Retinal pigment epithelial cell (primary cell): ENCODE results near the gene LRRN4.

DNA sequence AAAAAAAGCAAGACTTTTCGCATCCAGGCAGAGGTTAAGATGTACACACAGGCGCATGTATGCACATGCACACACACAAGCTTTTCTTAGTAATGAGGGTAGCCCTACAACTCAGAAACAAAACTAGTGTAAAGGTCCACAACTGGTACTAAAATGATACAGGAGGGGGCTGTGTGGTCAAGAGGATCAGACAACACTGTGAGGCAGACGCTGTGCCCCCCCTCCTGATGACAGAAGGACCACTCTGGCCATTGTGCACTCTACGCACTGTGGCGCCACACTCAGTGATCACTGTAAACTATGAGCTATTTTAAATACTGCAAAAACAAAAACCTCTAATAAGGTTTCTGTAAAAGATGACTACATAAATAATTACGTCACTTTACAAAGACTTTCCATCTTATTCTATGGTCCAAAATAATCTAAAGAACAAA, 81.7 kb upstream of the RASSF2 start:
- RRBS, result no CpG with 5 or more reads among the region's 6 CpGs

GRCh38 chr20:4999807-5000126, 1.5 kb downstream of the SLC23A2 start:
- RRBS, result no CpG with 5 or more reads among the region's 1 CpG

DNA sequence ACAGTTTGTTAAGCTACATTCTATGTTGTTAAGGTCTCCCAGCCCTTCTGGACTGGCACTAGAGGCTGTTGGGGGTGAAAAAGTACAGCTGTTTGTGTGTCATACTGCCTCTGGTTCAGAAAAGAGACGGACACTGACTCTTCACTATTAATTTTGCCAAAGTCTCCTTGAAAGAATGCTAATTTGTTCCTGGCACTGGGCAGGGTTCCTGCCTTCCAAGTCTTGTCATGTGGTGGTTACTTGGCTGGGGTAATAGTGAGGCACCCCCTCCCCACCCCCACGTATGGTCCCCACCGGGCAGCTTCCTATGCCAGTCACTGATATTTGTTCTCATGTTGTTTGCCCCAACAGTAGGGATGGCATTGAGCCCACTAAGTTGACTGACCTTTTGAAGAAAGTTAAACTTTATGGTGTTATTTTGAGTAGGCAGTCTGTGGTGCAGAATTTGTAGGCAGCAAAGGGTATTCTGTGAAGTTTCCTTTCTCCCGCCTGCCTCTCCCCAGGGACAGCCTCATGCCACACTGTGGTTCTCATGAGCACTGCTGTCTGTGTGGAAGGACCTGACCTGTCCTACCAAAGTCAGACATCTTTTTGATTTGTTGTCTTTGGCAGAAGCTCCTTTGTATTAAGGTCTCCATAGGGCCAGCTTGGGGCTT, 8.7 kb downstream of the CDS2 start:
- RRBS, result no CpG with 5 or more reads among the region's 4 CpGs

GRCh38 chr20:5544248-5544554, 66.6 kb downstream of the GPCPD1 start:
- RRBS, result no CpG with 5 or more reads among the region's 3 CpGs

GRCh38 chr20:5570306-5570993, 40.4 kb downstream of the GPCPD1 start:
- RRBS, result no CpG with 5 or more reads among the region's 7 CpGs

- RRBS, result no CpG with 5 or more reads among the region's 6 CpGs
Measured at GRCh38 chr20:5608281-5609278, 2.2 kb downstream of the GPCPD1 start.

- RRBS, result 88% methylated on average over 3 of the region's 11 CpGs
Measured at GRCh38 chr20:5688484-5688949, 61.7 kb upstream of the SHLD1 start.

DNA sequence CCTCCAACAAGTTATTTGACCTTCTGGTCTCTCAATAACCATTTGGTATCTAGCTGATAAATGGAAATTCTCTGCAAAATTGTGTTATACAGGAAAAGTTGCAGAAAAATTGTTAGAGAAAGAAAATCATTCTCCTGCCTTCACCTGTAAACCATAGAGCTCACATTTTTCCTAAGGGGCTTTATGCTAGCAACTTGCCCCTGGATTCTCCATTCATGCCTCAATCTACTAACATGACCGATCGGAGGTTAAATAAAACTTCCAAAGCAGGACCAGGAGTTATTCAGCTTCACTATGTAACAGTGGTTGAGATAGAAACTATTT, 75.6 kb upstream of the CHGB start:
- RRBS, result no CpG with 5 or more reads among the region's 2 CpGs

GRCh38 chr20:5958275-5958979, 8.0 kb downstream of the MCM8 start:
- RRBS, result no CpG with 5 or more reads among the region's 7 CpGs

- RRBS, result no CpG with 5 or more reads among the region's 4 CpGs
Measured at GRCh38 chr20:6014195-6014792, 8.4 kb downstream of the CRLS1 start.

GRCh38 chr20:6053783-6054665, at the start of gene LRRN4:
Gene LRRN4, minus strand, starts transcription at chr20:6054060.
- RRBS, result no CpG with 5 or more reads among the region's 13 CpGs

GRCh38 chr20:7736221-7736734, 204.0 kb downstream of the HAO1 start:
- RRBS, result no CpG with 5 or more reads among the region's 1 CpG

DNA sequence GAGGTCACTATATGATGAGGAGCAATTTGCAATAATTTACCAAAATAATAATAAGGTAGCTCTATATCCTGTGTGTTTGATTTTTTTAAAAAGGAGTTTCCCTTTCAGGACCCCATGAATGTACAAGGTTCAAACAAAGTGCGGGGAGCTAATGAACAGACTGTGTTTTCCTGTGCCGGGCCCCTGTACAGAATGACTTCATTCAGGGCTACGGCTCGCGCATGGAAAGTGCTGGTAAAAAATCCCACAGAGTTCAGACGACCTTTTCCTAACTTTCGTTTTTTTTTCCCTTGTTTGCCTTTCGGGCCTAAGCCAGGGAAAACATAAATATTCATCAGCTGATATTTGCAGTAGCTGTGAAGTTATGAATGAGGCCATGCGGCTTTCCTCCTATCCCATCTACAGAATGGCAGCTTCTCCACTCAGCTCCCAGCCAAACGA, 74.0 kb downstream of the HAO1 start:
- RRBS, result no CpG with 5 or more reads among the region's 10 CpGs

- RRBS, result no CpG with 5 or more reads among the region's 4 CpGs
Measured at GRCh38 chr20:7938093-7938710, 2.1 kb downstream of the HAO1 start.

DNA sequence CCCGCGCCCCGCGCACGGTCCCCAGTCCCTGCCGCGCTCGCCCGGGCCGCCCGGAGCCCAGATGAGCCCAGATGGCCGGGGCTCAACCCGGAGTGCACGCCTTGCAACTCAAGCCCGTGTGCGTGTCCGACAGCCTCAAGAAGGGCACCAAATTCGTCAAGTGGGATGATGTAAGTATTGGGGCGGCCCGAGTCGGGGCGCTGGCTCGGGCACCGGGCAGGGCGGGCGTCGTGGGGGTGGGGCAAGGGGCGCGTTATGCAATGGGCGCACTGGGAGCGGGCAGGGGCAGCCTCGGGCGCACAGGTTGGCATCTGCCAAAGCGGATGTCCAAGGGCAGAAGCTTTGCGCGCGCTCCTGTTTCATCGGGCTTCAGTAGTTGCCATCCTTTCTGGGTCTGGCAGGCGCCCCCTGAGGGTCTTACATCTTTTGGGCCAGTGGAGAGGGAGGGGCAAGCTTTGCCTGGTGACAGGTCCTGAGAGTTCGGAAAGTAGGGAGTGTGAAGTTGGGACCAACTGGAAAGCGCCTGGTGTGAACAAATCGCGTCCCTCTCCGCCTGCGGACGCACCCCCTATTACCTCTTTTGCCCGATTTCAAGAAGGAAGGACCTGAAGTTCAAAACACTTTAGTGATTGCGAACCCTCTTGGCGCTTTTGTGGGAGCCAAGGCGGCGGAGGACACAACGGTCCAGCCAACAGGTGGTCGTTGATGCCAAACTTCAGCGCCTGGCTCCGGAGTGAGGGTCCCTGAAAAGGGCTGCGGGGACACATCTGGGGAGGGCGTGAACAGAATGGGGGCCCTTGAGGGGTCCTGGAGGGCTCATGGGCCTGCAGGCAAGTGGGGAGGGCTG, 738 bp downstream of the PLCB1 start:
- RRBS, result 0% methylated on average over 8 of the region's 57 CpGs

DNA sequence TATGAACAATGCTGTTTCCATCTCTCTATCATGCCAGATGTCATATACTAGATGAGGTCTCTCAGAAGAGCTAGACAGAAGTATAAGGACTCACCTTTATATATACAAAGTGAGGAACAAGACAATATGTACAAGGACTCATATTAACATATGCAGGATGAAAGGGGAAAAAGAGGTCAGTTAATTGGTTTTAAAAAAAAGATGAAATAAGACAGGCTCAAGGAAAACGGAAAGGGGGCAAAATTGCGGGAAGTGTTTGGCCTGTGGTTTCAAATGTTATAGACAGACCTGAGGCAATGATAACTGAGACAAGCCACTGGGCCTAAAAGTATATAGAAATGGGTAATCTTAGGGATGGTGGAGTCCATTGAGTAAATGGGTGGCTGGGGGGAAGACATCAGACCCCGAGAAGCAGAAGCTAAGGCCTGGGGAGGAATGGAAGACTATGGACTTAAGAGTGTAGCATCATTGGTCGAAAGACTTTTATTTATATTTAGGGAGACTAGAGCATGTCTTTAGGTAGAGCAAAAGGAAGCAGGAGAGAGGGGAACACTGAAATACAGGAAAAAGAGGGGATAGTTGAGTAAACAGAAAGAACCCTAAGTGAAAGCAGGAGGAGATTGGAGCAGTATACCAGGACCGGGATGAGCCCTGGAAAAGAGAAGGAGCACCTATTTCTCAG, 106.6 kb downstream of the PLCB1 start:
- RRBS, result no CpG with 5 or more reads among the region's 5 CpGs

- RRBS, result 3% methylated on average over 9 of the region's 23 CpGs
Measured at GRCh38 chr20:9067374-9068198, 1.3 kb upstream of the PLCB4 start.

GRCh38 chr20:9261713-9262301, 192.9 kb downstream of the PLCB4 start:
- RRBS, result no CpG with 5 or more reads among the region's 3 CpGs

DNA sequence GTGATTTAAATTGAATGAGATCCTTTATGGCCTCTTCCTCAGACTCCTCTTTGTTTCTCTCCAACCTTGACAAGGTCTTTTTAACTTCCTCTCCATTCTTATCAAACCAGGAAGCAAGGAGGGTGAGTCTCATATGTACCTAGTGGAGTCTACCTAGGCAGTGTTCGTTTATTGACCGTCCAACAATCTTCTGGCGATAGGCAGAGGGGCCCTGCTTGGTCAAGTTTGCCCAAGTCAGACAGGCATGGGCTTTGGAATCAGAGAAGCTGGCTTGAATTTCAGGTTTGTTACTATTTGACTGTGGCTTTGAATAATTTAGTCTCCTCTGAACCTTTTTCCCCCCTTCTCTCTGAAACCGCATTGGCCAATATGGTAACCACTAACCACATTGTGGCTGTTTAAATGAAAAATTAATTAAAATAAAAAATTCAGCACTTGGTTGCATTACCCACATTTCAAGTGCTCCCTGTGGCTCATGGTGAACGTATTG, 184.1 kb upstream of the LAMP5 start:
- RRBS, result no CpG with 5 or more reads among the region's 5 CpGs

DNA sequence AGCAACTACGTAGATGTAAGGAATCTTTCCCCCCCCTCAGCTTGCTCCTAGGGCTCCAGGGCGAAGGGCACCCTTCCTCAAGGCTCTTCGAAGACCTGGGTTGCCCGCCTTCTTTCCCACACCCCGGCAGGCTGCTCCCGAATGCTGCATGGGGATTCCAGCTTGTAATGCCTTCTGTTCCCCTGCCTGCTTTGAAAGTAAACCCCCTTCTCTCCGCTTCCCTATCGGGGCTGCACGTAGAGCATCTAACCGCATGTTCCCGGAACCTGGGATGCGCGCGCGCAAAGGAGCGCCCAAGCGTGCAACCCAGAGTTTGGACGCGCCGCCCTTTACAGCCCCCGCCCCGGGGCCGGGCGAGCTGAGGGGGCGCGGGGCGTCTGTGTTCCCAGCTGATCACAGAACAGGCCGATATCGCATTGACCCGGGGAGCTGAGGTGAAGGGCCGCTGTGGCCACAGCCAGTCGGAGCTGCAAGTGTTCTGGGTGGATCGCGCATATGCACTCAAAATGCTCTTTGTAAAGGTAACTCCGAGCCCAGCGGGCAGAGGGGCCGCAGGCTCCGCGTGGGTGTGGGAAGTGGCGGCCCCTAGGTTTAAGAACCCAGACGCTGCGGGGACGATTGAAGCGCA, 1.3 kb downstream of the LAMP5 start:
- RRBS, result under 1% methylated on average over 19 of the region's 44 CpGs